Neural crest cell (in vitro differentiated cells): ENCODE measurements around a stretch of chr12.

DNA sequence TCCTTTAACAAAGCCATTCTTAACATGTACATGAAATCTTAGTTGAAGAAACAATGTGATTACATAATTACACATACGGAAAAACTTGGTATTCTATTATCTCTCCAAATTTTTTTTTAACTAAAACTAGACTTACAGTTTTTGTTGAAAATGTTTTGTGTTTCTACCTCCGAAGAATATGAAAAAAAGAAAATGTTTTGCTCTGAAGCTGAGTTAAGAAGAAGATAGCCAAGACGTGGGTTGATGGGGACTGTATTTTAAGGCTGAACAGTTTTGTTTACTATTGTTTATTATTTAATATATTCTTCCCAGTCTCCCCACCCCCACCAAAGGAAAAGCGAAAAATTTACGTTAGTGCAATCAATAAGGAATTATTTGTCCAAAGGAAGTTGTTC is 1.7 kb downstream of the DENND5B start:
- PRO-cap = no peak

DNA sequence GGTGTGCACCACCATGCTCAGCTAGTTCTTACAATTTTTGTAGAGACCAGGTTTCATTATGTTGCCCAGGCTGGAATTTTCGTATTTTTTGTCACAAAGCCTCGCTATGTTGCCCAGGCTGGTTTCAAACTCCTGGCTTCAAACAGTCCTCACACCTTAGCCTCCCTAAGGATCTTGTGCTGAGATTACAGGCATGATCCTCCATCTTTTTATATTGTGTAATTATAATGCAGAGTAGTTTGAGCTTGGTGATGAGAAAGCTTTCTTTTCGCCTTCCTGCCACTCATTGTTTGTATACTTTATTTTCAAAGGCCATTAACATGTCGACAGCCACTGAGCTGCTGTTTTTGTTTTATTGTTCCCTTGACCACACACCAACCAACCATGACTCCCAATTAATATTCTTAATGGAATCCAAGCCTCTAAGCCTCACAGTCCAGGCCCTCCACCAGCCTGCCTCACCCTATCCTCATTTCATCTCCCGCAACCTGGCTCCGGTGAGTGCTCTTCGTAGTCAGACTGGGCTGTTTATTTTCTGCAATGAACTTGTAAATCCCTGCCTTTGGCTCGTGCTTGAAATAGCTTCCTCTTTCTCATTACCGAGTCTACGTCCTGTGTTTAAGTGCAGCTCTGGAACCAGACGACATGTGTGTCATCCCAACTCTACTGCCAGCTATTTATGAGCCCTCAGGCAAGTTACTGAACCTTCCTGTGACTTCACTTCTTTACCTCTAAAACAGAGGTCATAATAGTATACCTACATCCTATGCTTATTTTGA is 12.5 kb upstream of the ETFBKMT start:
- PRO-cap = no peak

GRCh38 chr12:31928575-31929003 is 30.6 kb upstream of the RESF1 start:
- PRO-cap = no peak

DNA sequence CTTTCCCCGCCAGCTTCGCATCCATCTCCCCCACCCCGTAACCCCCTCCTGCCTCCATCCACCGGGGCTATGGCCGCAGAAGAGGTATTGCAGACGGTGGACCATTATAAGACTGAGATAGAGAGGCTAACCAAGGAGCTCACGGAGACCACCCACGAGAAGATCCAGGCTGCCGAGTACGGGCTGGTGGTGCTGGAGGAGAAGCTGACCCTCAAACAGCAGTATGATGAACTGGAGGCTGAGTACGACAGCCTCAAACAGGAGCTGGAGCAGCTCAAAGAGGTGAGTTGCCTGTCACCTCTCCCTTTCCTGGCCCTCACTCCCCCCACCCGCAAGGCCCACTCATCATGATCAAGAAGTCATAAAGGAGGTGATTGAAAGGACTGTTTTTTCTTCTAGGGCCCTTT is 619 bp downstream of the BICD1 start:
- PRO-cap = bidirectional peak, plus-strand start at position 221 of the sequence, minus-strand start at position 114 of the sequence; bidirectional peak, plus-strand start outside the sequence, minus-strand start at position 318 of the sequence

DNA sequence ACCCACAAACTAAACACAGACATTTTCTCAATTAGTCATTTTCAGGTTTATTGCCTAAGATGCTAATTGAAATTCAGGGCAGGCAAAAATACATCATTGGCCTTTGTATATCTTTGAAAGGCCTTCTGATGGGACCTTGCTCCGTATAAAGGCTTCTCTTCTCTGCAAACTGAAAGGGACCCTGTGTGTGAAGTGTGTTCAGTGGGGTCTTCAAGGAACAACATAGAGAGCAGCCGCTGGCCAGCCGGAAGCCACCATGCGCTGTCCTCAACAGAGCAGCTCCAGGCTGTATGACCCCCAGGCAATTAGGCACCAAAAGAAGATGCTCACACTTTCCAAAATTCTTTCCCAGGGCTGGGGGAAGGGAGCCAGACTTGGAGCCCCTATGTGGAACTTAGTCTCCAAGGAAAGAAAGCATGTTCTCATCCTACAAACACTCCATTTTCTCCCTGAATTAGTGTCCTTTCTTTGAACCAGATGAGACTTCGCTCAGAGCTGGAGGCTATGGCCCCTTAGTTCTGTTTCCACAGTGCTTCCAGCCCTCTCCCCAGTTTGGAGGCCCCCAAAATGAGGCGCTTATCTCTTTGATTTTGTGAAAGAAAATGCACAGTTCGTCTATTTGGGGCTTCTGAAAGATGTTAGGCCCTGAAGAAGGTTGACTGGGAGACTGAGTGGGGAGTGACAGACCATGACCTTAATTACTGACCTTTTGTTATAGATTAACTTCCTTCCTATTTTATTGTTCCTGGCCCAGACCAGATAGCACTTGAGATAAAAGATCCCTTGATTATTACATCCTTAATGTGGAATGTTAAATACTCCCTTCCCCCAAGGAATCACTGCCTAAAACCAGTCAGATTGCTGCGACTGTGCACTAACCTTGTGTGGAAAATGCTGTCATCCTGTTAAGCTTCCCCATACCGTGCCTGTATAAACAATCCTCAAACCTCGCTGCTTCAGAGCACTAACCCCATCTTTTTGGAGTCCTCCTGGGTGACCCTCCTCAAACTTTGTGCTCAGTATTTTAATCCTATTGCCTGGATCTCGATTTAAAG is 128.3 kb upstream of the FGD4 start:
- PRO-cap = bidirectional peak, plus-strand start at position 480 of the sequence, minus-strand start at position 171 of the sequence; bidirectional peak, plus-strand start at position 856 of the sequence, minus-strand start at position 893 of the sequence

GRCh38 chr12:32390533-32391397 is 8.6 kb upstream of the FGD4 start:
- PRO-cap = no peak

DNA sequence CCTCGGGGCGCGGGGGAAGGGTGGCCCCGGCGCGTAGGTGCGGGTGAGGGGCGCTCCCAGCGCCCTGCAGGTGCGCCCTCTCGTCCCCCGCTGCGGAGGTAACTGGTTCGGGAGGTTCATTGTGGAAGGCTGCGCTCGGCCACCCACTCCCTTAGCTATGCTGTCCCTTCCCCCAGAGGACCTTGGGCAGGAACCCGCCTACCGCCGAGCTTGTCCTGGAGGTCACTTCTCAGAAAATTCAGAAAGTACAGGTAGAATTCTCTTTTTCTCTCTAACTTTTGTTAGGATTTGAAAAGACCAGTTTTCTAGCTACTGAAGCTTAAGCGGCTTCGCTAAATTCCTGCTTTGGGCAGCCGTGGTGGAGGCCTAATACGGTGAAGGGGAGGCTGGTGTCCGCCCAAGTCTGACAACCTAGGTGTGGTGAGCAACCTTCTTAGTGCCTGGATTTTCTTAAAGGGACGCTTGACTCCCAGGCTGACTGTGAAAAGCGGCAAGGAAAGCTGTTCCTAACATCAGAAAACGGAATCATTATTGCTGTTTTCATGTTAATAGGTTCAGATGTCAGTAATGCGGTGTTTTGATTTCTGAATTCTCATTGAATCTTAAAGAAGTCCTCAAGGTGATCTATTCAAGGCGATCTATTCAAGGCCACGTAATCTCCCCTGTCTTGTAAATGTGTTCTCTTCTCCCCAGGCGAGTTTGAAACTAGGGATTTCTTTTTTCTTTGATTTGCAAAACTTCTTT is 781 bp downstream of the FGD4 start:
- PRO-cap = no peak

- PRO-cap = bidirectional peak, plus-strand start at chr12:32502218, minus-strand start at chr12:32502005; bidirectional peak, plus-strand start at chr12:32502639, minus-strand start at chr12:32502417
Observed at GRCh38 chr12:32501589-32502558, 102.5 kb downstream of the FGD4 start.

DNA sequence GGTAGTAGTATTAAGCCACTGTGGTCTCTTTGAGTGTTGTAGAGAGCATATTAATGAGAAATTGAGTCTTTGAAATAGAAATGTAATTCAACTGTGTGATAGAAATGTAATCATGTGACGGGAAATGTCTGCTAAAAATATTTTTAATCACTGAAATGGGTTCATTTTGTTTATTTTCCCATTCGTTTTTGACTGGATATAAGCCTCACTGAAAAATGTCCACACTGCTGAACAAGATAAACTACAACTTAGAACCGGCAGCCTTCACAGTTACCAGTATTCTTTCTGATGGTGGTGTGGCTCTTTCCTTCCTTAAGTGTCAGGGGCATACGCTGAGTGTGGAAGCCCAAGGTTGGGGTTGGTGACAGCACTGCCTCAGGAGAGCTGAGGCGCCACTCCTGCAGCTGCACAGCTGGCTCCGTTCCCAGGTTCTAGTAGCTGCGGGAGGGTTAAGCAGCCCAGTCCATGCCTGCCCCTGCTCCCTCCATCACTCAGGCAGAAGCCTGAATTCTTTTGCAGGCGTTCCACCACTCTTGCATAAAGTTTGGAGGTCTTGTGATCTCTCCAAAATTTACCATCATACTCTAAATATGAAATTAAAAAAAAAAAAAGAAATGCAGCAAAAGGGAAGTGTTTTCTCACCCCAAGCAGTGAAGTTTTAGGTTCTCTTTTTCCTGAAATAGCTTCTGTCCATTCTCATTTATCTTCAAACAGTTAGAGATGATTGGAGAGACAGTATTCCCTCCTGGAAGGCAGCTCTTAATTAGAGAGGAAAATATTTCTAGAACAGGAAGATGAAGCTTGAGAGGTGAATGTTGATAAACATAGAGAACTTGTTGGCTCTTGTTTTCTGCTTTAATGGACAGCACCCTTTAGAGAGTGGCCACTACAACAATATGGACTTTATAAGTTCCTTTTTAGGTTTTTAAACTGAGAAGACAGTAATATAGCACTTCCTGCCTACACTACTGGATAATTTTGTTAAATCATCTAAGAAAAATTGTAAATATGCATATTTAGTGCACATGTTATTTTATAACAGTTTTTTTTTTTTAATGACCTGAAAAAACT is 136.0 kb downstream of the FGD4 start:
- PRO-cap = no peak

- PRO-cap = no peak
Observed at GRCh38 chr12:32580874-32581471, 98.1 kb upstream of the DNM1L start.

- PRO-cap = no peak
Observed at GRCh38 chr12:32581635-32582462, 97.3 kb upstream of the DNM1L start.

DNA sequence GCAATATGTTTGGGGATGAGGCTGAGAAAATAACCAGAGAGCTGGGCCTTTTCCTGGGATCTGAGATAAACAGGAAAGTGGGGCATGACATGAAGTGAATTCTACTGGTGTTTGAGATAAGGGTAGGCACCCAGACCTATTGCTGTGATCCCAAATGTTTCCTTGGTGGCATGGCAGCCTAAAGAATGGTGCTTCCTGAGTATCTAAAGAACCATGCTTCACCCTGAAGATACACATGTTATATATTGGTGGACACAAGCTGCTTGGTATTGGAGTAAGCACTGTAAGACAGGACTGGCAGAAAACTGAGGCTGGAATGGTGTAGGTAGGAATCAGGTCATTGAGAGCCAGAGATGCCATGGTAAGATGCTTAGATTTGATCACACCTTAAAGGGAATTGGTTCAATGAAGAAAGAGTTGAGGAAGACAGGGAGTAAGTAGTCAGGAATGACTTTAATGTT is 50.3 kb upstream of the DNM1L start:
- PRO-cap = no peak

- PRO-cap = no peak
Observed at GRCh38 chr12:32821281-32821719, 65.6 kb upstream of the YARS2 start.

GRCh38 chr12:32897361-32897849 is 828 bp upstream of the PKP2 start:
- PRO-cap = no peak

- PRO-cap = no peak
Observed at GRCh38 chr12:34126174-34126735, 104.0 kb downstream of the ALG10 start.

GRCh38 chr12:34218530-34219637 is 196.6 kb downstream of the ALG10 start:
- PRO-cap = unidirectional peak, plus-strand start at chr12:34218704

- PRO-cap = no peak
Observed at GRCh38 chr12:34311664-34312183, 289.4 kb downstream of the ALG10 start.

DNA sequence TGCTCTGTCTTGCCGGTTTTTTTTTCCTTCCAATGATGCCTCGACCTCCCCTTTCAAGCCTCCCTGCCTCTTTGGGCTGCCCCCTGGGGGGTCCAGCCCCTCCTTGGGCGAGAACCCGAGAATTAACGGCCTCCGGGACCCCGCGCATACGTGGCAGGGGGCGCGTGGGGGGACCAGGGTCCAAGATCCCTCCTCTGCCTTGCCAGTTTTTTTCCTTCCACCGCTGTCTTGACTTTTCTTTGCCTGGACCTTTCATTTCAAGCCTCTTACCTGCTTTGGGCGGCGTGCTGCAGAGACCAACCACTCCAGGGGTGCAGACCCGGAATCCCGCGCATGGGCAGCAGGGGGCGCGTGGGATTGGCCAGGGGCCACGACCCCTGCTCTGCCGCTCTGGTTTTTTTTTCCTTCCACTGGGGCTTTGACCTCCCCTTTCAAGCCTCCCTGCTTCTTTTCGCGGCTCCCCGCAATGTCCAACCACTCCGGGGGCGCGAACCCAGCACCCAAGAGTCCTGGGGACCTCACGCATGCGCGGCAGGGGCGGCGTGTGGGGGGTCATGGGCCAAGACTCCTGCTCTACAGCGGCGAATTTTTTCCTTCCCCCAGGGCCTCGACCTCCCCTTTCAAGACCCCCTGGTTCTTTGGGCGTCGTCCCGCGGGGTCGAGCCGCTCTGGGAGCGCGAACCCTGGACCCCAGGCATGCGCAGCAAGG is 325.0 kb downstream of the ALG10 start:
- PRO-cap = no peak

- PRO-cap = no peak
Observed at GRCh38 chr12:34348711-34349196, 326.5 kb downstream of the ALG10 start.

DNA sequence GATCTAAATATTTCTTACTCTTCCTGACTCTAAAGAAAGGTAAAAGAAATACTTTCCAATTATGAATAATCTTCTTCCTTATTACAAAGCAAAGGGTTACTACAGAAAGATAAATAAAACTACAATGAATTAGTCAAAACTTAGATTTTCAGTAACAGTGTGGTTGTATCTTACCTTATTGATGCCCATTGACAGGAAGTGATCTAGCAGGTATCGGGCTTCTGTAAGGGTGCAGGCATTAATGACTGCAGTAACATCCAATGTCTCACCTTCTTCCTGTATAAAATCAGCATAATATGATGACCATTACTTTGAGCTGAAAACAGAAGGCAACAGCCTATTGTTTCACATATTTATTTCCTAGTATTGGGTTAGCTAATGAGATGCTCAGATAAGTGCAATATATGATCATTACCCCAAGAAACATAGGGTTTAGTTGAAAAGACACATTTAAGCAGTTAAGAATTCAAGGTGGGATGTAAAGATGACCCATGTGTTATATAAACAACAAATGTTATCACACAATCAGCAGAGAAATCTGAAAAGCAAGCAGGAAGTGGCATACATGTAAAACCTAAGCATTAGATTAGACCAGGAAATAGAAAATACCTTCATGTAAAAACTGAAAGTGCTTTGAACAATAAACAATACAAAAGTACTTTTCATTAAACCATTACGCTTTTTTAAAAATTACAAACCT is 111.3 kb downstream of the KIF21A start:
- PRO-cap = no peak